ENCODE measurements around the genes STXBP1, CFAP157 and AK1.

GRCh38 chr9:127541827-127542346, 27.0 kb downstream of the NIBAN2 start:
- CAGE, long polyA plus RNA, result no peak
- RRBS, result no CpG with 5 or more reads among the region's 11 CpGs

DNA sequence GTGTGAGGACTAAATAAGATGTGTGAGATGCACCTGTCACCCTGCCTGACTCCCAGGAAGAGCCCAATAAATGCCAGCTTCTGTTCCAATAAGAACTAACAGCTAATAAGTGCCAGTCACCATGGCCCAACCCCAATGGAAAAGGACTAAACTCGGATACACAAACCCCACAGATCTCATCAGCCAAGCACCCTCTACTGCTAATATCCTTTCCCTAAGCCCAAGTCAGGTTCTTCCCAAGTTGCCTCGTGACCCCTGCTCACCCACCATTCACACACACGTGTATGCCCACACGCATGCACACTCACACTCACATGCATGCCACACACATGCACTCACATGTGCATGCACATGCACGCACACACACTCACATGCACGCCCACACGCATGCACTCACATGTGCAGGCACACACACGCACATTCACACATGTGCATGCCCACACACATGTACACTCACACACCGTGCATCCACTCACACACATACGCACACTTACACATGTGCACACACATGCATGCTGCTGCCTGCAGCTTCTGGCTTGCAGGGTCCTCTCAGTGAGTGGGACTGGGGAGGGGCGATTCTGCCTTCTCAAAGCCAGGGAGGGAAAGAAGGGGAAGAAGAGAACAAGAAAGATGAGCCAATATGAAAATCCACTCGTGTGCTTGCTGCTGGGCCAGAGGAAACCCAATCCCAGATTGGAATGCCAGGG, 19.7 kb downstream of the NIBAN2 start:
- CAGE, long polyA plus RNA, result no peak
- RRBS, result no CpG with 5 or more reads among the region's 12 CpGs

- CAGE, long polyA plus RNA, result no peak
- RRBS, result 8% methylated on average over 1 of the region's 6 CpGs
These were observed 11.5 kb downstream of the NIBAN2 start for GRCh38 chr9:127557247-127557906.

GRCh38 chr9:127570508-127570876, 1.6 kb upstream of the NIBAN2 start:
- CAGE, long polyA plus RNA, result no peak
- RRBS, result no CpG with 5 or more reads among the region's 3 CpGs

DNA sequence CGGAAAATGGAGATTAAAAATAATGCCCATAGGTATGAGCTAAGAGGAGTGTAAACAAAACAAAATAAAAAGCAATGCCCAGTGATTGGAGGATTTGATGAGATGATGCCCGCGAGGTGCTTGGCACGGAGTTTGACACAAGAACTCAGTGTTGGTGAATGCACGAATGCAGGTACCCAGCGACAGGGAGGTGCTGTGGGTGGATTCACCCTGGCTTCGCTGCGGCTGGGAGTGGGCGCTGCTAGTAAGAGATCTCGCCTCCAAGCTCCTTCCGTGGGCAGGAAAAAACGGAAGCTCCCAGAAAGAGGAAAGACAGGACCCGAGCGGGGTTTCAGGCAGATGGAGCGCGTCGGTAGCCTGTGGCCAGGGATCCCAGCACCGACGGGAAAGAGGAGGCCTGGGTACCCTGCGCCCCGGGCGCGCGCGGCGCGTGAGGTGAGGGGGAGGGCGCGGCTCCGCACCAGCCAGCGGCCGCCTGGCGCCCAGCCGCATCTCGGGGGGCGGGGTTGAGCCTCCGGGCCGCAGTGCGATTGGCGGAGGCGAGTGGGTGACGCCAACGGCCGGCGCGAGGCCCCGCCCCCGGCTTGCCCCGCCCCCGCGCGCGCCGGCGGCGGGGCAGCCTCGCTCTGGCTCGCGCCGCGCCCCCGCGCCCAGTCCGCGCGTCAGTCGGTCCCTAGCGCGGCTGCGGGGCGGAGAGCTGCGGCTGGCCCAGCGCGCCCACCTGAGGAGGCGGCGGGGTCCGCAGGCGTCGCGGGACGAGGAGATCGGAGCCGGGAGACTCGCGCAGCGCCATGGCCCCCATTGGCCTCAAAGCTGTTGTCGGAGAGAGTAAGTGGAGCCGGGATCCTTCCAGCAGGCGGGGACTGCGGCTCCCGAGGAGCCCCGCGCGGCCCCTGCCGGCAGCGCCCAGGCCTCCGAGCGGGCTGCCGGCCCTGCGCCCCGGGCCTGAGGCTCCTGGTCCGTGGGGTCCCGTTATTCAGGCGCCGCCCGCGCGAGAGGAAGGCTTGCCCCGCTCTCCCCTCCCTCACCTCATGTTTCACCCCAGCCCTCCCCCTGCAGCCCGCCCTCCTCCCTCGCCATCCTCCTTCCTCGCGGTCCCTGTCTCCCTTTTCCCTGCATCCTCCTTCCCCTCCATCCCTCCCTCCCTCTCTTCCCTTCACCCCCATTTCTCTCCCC, at the start of gene STXBP1:
Gene STXBP1, plus strand, starts transcription at position 665 of the 1,176 bp plus-strand sequence.
- CAGE, long polyA plus RNA, result no peak
- RRBS, result 1% methylated on average over 32 of the region's 113 CpGs

- CAGE, long polyA plus RNA, result no peak
- RRBS, result 67% methylated on average over 3 of the region's 11 CpGs
These were observed at the start of gene CFAP157 for GRCh38 chr9:127706485-127707163. Gene CFAP157, plus strand, starts transcription at chr9:127706988.

- CAGE, long polyA plus RNA, result no peak
- RRBS, result 1% methylated on average over 23 of the region's 43 CpGs
These were observed 543 bp downstream of the PTRH1 start for GRCh38 chr9:127714902-127715338.

- CAGE, long polyA plus RNA, result no peak
- RRBS, result no CpG with 5 or more reads among the region's 19 CpGs
These were observed 2.8 kb upstream of the CDK9 start for GRCh38 chr9:127782895-127783584.

GRCh38 chr9:127853654-127853903, 879 bp downstream of the ENG start:
- CAGE, long polyA plus RNA, result no peak
- RRBS, result no CpG with 5 or more reads among the region's 3 CpGs

GRCh38 chr9:127877555-127878021, at the start of gene AK1:
Gene AK1, minus strand, starts transcription at chr9:127877675.
- CAGE, long polyA plus RNA, result start-site peak on the minus strand at chr9:127877669-127877680, 259 and 209 reads in 2 replicates
- RRBS, result 1% methylated on average over 23 of the region's 45 CpGs

- CAGE, long polyA plus RNA, result no peak
- RRBS, result 2% methylated on average over 10 of the region's 47 CpGs
These were observed 4.7 kb upstream of the ST6GALNAC4 start for GRCh38 chr9:127921388-127922148.

DNA sequence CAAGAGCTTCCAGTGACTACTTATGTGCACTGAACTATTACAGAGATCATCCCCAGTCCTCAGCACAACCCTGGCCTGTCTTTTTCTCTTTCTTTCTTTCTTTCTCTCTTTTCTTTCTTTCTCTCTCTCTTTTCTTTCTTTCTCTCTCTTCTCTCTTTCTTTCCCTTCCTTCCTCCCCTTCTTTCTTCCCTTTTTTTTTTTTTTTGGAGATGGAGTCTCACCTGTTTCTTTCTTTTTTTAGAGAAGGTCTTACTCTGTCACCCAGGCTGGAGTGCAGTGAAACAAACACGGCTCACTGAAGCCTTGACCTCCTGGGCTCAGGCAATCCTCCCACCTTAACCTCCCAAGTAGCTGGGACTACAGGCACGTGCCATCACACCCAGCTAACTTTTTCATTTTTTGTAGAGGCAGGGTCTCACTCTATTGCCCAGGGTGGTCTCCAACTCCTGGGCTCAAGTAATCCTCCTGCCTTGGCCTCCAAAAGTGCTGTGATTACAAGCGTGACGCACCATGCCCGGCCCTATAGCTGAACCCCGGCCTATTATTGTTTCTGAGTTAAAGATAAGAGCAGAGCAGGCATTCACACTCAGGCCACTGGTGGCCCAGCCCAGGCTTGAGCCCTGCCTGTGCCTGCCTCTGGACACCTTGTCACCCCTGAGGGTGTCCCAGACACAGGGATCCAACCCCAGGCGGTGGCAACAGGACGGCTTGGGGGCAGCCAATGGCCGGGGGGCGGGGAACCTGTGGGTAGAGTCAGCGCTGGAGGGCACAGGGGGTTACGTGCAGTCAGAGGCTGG, 4.3 kb downstream of the PIP5KL1 start:
- CAGE, long polyA plus RNA, result no peak
- RRBS, result no CpG with 5 or more reads among the region's 12 CpGs

DNA sequence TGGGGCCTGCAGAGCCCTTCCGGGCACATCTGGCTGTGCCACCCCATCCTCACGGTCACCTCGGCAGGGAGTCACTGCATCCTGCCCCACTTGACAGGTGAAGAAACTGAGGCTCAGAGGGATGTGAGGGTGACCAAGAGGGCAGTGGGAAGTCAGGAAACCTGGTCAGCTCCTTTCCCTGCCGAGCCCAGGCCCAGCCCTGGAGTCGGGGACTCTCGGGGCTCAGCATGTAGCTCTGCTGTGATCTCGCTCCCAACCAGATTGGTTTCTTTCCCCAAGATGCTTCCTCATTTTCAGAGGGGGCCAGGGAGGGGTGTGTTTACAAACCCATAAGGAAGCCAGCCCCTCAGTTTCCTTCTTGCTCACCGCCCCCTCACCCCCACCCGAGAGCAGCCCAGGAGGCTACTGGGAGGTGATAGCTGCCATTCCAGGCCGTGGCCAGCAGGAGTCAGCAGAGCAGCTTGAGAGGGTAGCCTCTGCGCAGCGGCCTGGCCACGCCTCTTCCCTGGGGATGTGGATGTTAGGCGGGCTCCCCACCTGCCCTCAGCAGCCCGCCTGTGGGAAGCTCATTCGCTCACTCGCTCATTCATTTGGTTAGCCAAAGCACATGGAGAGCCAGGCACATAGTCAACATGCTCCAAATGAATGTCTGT, 5.9 kb upstream of the DPM2 start:
- CAGE, long polyA plus RNA, result no peak
- RRBS, result no CpG with 5 or more reads among the region's 17 CpGs

DNA sequence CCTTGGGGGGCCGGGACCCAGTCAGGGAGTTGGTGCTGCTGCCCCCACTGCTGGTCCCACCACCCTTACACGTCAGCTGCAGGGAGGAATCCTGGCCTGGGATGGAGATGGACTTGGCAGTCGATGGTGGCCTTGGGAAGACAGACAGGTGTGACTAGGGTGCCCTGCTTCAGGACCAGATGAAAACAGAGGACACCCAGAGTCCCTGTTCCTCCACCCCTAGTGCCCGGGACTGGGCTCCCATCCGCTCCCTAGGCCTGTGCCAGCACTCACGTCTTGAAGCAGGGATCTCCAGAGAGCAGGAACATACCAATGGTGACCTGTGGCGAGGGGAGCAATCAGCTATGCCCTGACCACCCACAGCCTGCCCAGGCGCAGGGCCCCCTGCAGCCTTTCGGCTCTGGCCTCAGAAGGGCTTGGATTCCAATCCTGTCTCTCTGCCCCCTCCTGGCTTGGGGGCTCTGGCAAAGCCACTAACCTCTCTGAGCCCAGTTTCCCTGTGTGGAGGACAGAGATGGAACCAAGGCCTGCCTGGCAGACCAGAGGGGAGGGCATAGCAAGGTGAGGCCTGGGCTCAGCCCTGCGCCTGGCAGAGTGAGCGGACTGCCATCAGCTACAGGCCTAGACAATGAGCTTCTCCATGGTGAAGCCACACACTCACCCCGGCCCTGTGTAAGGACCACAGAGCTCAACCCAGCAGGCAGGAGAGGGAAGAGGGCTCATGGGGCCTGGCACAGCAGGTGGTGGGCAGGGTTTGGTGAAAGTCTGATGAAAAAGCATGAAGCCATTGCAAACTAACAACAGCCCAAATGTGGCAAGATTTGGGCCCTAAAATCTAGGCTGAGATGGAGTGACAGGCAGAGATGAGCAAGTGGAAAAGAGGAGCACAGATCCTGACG, 10.7 kb upstream of the DPM2 start:
- CAGE, long polyA plus RNA, result no peak
- RRBS, result no CpG with 5 or more reads among the region's 13 CpGs

DNA sequence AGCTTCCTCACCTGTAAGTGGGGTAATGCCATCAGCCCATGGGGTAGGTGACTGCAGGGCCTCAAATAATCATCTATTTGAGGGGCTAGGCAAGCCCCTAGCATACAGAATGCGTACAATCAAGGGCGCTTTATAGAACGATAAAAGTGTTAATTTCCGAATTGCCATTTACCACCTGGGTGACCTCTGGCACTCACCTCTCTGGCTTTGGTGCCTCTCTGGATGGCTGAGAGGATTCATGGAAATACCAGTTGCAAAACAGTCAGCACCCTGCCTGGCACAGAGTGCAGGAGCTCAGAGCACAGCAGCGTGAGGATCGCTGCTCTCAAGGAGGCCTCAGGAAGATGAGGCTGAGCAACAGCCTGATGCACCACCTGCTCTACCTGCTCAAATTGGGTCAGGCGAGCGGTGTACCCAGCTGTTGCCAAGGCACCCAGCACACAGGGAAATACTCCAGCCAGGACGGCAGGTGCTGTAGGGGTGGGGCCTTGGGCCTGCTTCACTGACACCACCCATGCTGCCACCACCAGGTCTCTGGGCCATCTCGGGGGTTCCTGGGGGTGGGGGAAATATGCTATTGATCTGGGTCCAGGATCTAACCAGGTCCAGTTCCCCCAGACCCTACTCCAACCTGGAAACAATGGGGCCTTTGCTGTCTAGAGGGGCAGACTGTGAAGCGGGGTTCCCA, 4.4 kb downstream of the EEIG1 start:
- CAGE, long polyA plus RNA, result no peak
- RRBS, result no CpG with 5 or more reads among the region's 11 CpGs

GRCh38 chr9:128007377-128008229, 26.8 kb upstream of the EEIG1 start:
- CAGE, long polyA plus RNA, result no peak
- RRBS, result 92% methylated on average over 4 of the region's 15 CpGs

- CAGE, long polyA plus RNA, result no peak
- RRBS, result no CpG with 5 or more reads among the region's 14 CpGs
These were observed 36.2 kb downstream of the NAIF1 start for GRCh38 chr9:128030790-128031505.

- CAGE, long polyA plus RNA, result no peak
- RRBS, result no CpG with 5 or more reads among the region's 16 CpGs
These were observed 9.9 kb downstream of the NAIF1 start for GRCh38 chr9:128056924-128057887.

DNA sequence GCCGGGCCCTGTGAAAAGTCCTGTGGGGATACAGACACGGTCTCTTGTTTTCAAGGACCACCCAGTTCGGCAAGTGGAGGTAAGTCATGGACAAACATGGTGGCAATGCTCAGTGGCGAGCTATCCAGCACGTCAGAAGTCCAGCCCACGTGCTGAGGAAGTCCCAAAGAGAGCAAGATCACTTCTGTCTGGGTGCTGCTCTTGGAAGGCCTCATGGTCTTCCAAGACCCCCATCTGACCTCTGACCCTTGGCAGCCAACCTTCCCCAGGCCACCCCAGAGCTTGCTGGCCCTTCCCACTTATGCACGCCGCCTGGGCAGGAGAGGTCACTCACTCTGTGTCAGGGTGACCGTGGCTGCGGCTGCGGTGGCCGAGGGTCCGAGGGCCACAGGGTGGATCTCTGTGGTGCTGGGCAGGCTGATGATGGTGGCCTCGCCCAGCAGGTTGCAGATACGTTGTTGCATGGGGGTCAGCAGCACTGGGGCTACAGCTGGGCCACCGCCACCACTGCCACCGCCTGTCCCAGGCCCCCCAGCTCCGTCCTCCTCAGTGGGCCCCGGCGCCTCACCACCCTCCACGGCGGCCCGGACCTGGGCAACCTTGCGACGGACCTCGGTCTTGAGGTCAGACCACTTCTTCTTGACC, 741 bp downstream of the NAIF1 start:
- CAGE, long polyA plus RNA, result no peak
- RRBS, result no CpG with 5 or more reads among the region's 26 CpGs

DNA sequence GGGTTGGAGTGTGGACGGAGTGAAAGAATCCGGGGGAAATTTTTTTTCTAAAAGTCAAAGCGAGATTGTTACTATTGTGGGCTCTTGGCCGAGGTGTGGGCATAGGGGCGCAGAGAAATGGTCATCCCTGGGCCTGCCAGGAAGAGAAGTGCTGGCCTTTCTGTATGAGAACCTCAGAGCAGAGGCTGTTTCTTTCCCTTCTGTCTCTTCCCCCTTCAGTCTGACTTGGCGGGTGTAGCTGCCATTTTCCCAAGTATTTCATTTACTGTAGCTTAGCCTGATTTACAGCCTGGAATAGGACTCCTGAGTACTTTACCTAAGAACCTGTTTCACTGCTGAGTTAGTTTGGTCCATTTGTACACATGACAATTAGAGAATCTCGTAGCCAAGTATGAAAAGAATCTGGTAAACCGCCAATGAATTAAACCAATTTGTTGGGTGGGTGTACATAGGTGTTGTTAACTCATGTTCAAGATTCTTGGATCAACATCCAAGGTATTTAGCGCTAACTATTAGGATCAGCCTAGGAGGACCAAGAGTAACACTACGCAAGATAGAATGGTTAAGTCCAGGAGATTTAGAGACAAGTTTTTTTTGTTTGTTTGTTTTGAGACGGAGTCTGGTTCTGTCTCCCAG, 1.2 kb downstream of the SLC25A25 start:
- CAGE, long polyA plus RNA, result no peak
- RRBS, result no CpG with 5 or more reads among the region's 11 CpGs

All from osteoblast (primary cell).